H7 (cell line): Measurements from ENCODE around the genes DCTD, CLDN22, CDKN2AIP and IRF2.

DNA sequence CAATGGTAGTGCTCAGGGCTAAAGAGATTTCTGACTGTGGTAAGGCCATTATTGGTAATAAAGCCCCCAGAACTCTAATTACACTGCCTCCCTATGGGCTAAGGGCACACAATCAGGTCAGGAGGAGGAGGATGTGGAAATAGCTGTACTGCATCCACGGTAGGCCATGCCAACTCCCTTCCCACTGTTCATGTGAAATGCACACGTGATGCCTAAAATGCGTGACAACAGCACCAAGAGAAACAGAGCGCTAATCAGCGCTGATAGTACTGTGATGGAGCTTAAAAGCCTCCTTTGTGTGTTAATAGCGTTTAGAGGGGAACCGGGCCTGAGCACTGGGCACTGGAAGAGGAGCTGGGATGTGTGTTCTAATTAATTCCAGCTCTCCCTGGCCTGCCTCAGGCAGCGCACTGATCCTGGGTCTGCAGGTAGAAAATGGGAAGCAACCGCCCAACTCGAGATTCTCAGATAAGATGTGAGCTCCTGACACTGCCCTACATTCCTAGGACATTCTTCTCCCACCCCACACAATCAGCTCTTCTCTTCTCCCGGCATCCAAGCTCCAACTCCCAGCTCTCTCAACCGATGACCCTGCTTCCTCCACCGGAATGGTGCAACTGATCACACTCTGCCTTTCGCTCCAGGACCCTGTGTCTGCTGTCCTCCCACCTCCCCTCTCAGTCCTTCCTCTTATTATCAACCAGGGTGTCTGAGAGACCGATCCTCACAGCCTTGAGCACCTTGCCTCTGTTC lies 12.8 kb downstream of the DCTD start:
- RAMPAGE, long total RNA, result no peak

GRCh38 chr4:182917203-182918253 lies at the start of gene DCTD:
Gene DCTD, minus strand, starts transcription at chr4:182917386.
- RAMPAGE, long total RNA, result no peak

- RAMPAGE, long total RNA, result no peak
These were observed 1.1 kb upstream of the WWC2 start for GRCh38 chr4:183097609-183098724.

DNA sequence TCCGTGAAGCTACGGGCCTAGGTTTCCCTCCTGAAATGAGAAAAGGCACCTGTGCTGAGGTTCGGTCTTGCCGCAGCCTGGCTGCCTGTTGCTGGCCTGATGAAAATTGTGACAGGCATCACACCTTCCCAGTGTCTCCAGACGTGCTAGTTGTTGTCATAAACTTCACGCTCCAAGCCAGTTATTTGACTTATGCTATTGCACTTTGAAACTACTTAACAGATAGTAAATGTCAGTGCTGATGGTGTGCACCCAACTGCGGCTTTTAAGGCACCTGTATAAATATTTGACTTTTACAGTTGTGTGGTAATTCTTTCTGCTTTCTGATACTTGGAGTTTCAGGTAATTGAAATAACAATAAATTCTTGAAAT lies 1.7 kb downstream of the WWC2 start:
- RAMPAGE, long total RNA, result no peak

GRCh38 chr4:183304751-183305450 lies 15.2 kb downstream of the CLDN22 start:
- RAMPAGE, long total RNA, result no peak

- RAMPAGE, long total RNA, result no peak
These were observed at the start of gene CLDN22 for GRCh38 chr4:183320053-183320330. Gene CLDN22, minus strand, starts transcription at chr4:183320276.

GRCh38 chr4:183444474-183445503 lies at the start of gene CDKN2AIP:
Gene CDKN2AIP, plus strand, starts transcription at chr4:183444636.
- RAMPAGE, long total RNA, result start-site peak on the plus strand at chr4:183444637-183444701, 50 reads

GRCh38 chr4:183504042-183504605 lies 734 bp upstream of the ING2 start:
- RAMPAGE, long total RNA, result no peak

- RAMPAGE, long total RNA, result no peak
These were observed 5.7 kb downstream of the ING2 start for GRCh38 chr4:183510357-183511079.

GRCh38 chr4:183635813-183636176 lies 23.2 kb downstream of the RWDD4 start:
- RAMPAGE, long total RNA, result no peak

GRCh38 chr4:183764226-183764865 lies 105.3 kb downstream of the TRAPPC11 start:
- RAMPAGE, long total RNA, result no peak

- RAMPAGE, long total RNA, result no peak
These were observed 106.9 kb upstream of the STOX2 start for GRCh38 chr4:183797799-183798975.

DNA sequence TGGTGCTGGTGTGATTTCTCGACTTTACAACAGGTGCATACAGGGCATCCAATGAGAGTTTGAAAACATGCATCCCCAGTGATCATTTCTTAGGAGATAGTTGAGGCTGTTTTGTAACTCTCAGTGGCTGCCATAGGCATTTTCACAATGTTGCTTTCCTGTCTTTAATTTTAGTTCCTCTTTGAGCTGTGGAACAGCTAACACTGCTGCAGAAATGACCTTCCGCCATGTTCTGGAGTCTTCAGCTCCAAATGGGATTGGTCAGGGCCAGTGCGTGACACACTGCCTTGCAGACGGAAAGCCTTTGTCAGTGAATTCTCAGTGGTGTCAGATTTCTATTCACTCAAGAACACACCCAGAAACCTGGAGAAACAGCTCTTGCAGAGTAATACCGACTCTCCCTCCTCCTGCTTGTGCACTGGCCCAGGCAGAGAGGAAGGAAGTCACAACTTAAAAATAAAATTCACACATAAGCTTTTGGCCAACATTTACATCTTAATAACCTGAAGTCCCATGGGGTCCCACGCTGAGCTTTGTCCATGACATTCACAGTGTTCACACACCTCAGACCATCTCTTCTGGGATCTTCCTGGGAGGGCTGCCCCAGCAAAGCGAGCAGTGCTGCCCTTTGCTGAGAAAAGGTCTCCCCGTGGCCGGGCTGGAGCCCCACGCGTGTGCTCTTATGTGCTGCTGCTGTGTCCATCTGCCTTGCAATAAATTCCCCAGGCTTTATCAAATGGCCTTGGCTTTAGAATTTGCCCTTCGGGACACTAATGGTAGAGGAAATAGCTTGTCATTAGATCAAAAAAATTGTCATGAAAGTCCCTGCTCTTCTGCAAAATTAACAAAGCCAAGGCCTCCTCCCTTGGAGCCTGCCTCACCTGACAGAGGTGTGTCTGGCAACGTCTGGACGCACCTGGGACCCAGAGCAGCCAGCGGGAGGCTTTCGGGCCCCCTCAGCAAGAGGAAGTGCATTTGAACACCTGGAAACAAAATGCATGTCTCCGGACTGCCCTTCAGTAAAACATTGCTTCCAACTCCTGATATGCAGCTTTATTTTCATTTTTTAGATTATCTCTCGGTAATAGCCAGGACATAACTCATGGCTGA lies 126.8 kb downstream of the IRF2 start:
- RAMPAGE, long total RNA, result no peak

DNA sequence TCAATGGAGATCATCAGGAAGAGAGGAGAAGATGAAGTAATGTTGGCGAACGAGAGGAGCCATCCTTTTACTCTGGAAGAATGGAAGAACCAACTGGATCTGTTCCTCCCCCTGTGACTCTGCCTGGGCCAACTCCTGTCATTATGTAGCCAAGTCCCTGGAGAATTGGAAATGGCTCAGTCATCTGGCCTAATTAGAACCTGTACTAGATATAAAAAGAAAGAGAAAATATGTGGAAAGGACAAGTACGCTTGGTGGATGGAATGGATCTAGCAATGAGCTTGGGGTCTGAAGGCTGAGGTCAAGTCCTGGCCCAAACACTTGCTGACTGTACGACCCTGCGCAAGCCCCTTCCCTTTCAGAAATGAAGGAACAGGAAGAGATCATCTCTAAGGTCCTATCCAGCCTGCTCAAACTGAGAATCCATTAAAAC lies 76.5 kb downstream of the IRF2 start:
- RAMPAGE, long total RNA, result no peak

GRCh38 chr4:184473914-184474757 lies at the start of gene IRF2:
Gene IRF2, minus strand, starts transcription at chr4:184474550.
- RAMPAGE, long total RNA, result start-site peak on the minus strand at chr4:184474542-184474552, 77 reads

DNA sequence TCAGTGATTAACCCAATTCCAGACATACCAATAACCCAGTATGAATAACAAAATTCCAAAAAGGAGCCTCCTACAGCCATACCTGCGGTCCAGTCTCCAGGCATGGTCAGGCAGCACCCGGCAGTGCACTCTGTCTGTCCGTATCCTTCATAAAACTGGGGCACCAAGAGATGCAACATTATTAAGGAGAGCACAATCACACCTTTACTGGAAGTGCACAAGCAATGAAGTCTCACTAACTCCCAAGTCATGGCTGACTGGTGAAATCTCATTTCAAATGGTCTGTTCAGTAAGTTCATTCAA lies 30.8 kb upstream of the CENPU start:
- RAMPAGE, long total RNA, result no peak

GRCh38 chr4:184773934-184774519 lies 40.1 kb upstream of the CENPU start:
- RAMPAGE, long total RNA, result no peak

GRCh38 chr4:184805995-184806677 lies 19.6 kb downstream of the ACSL1 start:
- RAMPAGE, long total RNA, result no peak

DNA sequence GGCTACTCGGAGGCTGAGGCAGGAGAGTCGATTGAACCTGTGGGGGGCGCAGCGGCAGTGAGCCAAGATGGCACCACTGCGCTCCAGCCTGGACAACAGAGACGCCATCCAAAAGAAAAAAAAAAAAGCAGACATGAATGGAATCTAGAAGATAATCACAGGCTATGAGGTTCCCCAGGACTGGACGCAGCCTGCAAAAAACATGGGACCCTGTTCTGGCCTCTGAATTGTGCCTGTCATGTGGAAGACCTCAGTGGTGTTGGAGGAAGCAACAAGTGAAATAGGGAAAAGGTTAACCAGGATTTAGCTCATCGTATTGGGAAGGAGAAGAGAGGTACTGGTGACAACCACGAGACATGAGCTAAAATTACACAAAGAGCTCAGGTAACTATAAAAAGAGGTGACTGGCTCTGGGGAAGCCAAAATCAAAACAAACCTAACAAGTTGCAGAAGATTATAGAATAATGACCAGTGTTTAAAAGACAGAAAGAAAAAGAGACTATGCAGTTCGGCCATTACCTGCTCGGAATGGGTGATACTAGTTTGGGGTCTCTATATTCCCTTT lies 9.7 kb downstream of the ACSL1 start:
- RAMPAGE, long total RNA, result no peak

GRCh38 chr4:184824016-184824516 lies 1.7 kb downstream of the ACSL1 start:
- RAMPAGE, long total RNA, result no peak